ENCODE measurements around a stretch of chr2.

DNA sequence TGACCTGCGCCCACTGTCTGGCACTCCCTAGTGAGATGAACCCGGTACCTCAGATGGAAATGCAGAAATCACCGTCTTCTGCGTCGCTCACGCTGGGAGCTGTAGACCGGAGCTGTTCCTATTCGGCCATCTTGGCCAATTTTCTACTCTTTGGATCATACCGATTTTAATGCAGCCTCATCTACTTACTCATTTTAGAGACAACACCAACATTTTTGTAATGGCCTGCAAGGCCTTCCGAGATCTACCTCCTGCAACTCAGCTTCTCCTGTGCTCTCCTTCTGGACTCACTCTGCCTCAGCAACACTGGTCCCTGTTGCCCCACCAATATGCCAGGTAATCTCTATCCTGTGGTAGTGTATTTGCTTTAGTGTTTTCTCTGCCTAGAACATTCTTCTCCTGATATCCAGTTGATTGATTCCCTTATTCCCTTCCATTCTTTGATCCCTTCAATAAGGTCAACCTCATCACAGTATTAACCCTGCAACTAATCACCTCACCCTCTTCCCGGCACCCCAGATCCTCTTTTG, 383.6 kb upstream of the ZEB2 start:
- PRO-cap, result no peak

DNA sequence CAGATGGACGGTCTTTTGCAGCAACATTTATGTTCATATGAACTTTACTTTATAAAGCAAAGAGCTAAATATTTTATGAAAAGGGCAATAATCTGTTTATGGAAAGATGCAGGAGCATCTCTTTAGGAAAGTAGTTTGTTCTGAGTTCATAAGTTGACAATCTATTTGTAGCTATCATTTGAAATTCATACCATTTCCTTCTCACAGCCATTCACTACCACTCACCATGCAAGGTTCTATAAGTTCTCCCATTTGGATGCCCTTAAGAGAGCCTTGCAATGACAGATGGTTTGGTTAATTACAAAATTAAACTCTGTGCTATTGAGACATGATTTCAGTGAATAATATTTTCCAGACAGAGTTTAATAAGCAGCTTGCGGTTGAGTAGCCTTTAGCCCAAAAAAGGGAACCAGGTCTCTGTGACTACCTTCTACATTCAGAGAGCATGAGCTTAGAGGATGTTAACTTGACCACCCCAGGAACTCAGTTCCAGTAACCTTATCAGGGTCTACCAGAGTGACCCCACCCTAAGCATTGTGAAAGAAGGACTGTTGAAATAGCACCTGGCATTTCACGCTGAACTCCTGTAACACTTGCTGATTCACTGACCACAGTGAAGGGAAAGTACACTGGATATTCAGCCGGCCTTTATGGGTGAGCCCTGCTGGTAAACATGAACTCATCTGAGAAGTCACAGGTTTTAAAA, 1173.0 kb upstream of the ZEB2 start:
- PRO-cap, result no peak

GRCh38 chr2:145751387-145752133, 1231.6 kb upstream of the ZEB2 start:
- PRO-cap, result no peak

GRCh38 chr2:147297688-147298386, 547.0 kb upstream of the ACVR2A start:
- PRO-cap, result no peak

GRCh38 chr2:147464153-147464637, 380.6 kb upstream of the ACVR2A start:
- PRO-cap, result unidirectional peak, minus-strand start at chr2:147464300

DNA sequence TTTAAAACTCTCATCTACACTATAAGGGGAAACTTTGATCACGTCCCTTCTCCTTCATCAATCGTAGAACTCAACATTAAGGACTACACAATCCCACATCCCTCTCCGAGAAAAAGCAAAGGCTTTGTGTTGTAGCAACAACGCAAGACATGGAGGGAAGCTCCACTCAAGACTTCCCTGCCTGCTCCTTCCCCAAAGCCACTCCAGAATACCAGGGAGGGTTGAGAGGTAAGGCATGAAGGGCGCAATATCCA, 653 bp downstream of the ORC4 start:
- PRO-cap, result no peak

GRCh38 chr2:148509281-148509837, 135.2 kb upstream of the EPC2 start:
- PRO-cap, result no peak

GRCh38 chr2:148614267-148615028, 30.1 kb upstream of the EPC2 start:
- PRO-cap, result no peak

GRCh38 chr2:148817043-148817725, 57.8 kb upstream of the KIF5C start:
- PRO-cap, result no peak

- PRO-cap, result no peak
Measured at GRCh38 chr2:149591473-149592015, 4.0 kb upstream of the MMADHC start.

DNA sequence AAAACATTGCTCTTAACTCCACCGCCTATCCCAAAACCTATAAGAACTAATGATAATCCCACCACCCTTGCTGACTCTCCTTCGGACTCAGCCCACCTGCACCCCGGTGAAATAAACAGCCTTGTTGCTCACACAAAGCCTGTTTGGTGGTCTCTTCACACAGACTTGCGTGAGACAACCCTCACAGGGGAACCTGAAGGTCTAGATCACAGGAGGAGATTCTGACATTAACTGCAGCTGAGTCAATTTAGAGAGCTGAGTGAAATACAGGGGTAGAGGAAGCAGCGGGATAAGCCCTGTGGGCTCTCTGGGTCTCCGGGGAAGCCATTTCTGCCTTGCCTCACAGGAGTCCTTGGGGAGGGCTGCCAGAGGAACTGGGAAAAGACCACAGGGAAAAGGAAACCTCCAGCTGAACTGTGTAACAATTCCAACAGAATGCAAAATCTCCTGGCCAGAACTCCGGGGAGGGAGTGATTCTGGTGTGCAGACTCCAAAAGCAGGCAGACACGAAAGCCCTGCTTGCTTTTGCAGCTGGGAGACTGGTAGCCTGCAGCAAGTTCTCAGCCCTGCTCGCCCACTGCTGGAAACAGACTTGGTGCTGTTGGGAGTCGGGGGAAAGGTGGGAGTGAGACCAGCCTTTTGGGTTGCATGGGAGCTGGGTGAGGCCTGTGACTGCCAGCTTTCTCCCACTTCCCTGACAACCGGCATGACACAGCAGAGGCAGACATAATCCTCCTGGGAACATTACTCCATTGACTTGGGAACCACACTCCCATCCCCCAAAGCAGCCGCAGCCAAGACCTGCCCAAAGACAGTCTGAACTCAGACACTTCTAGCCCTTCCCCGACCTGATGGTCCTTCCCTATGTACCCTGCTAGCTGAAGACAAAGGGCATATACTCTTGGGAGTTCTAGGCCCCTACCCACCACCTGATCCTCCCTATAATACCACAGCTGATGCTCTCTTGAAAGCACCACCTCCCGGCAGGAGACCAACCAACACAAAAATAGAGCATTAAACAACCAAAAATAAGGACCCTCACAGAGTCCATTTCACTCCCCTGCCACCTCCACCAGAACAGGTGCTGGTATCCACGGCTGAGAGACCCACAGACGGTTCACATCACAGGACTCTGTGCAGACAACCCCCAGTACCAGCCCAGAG, 26.0 kb upstream of the NMI start:
- PRO-cap, result no peak

- PRO-cap, result no peak
Measured at GRCh38 chr2:151770170-151770474, 35.8 kb upstream of the NEB start.

- PRO-cap, result no peak
Measured at GRCh38 chr2:151771154-151772347, 37.3 kb upstream of the NEB start.

DNA sequence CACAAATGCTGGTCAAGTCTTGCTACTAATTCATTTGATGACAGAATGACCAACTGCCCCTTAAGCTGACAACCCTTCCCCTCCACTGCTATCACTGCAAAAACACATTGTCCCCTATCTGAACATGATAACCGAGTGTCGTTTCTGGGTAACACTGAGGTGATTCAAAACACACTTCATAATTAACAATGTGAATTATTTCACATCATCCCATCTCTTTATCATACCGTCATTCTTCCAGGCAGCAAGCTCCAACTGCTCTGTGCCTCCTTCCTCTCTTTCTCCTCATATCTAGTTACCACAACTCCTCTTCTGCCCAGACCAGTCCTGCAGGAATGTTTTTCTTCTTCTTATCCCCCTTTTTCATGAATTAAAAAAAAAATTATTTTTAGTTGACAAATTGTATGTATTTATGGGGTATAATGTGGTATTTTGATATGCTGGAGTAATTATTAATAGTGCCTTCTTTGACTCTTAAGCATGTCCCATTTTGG, 38.6 kb downstream of the ARL5A start:
- PRO-cap, result no peak

GRCh38 chr2:152200473-152201323, 25.1 kb upstream of the STAM2 start:
- PRO-cap, result bidirectional peak, plus-strand start at chr2:152200820, minus-strand start at chr2:152200653

GRCh38 chr2:152342616-152343026, 7.6 kb downstream of the FMNL2 start:
- PRO-cap, result no peak

GRCh38 chr2:152378538-152379308, 43.7 kb downstream of the FMNL2 start:
- PRO-cap, result no peak

DNA sequence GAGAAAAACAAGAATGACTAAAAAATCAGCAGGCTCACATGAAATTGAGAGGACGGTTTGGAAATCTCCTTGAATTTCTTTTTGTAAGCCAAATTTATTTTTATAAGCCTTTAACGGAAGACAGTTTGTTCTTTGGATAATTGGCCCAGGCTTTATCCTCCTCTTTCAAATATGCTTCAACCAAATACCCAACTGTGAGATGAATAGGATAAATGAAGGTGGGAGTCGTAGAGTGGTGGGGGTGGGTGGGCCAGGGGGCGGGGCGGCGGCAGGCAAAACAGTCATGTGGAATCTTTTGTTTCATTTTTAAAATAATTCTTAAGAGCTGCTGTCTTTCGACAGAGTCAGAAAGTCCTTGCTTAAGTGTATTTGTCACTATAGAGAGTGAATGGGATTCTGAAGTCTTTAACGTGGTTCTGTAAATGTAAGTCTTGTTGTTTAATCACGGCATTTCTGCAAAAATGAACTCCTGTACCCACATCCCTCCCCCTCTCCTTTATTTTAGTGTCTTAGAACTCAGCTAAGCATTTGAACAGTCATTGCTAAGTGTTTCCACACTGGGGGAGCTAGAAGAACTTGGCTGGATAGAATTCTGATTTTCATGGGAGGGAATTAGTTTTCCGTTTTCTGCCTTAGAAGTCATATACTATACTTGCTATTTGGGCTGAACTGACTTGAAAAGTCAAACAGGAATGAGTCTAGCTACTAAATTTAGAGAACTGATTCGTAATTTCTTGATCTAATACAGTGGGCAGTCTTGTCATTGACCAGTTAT, 60.9 kb downstream of the FMNL2 start:
- PRO-cap, result no peak

- PRO-cap, result no peak
Measured at GRCh38 chr2:152402802-152403453, 68.0 kb downstream of the FMNL2 start.

DNA sequence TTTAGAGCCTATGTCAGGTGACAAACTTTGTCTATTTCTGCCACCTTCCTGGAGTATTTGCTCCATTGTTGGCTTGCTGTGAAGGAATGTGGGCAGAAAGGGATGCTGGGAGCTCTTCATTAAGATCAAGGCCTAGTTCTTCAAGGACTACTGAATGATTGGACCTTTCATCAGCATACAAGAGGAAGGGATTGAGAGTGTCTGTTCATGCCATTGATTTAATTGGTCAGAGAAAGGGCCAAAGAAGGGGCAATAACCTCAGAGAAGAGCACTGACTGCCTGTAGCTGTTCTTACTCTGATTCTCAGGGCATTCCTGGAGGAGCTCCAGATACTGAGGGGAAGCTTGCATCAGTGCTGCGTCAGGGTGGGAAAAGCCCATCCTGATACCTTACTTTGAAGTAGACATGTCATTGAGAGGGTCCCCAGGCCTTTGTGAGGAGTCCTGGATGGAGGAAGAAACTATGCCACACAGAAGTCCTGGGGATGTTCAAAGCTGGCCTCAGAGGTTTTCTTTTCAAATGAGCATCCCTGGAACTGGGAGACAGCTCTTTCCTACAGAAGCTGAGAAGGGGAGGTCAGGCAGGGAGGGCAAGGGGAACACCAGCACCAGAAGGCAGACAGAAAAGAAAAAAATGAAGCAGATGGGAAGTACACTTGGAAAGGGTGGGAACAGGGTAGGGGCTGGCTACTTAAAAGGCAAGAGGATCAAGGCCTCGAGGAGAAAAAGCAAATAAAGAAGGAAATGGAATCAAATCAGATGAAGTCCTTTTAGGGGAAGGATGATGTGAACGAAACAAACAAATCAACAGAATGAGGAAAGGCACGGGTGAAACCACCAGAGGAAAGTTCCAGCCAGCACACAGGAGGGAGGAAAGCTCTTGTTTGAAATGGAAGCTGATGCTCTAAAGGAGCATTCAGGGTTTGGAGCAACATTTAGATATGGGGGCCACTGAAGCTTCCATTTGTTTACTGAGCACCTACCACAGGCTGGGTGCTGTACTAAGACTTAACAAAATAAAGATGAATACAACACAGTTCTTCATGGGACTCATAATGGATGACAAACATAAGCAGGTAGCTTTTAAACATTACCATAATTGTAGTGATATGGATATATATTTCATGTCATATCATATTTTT, 120.0 kb downstream of the FMNL2 start:
- PRO-cap, result no peak

Measured in colonic mucosa (tissue), 1 donor.